H1 (cell line): ENCODE measurements around a stretch of chr10.

DNA sequence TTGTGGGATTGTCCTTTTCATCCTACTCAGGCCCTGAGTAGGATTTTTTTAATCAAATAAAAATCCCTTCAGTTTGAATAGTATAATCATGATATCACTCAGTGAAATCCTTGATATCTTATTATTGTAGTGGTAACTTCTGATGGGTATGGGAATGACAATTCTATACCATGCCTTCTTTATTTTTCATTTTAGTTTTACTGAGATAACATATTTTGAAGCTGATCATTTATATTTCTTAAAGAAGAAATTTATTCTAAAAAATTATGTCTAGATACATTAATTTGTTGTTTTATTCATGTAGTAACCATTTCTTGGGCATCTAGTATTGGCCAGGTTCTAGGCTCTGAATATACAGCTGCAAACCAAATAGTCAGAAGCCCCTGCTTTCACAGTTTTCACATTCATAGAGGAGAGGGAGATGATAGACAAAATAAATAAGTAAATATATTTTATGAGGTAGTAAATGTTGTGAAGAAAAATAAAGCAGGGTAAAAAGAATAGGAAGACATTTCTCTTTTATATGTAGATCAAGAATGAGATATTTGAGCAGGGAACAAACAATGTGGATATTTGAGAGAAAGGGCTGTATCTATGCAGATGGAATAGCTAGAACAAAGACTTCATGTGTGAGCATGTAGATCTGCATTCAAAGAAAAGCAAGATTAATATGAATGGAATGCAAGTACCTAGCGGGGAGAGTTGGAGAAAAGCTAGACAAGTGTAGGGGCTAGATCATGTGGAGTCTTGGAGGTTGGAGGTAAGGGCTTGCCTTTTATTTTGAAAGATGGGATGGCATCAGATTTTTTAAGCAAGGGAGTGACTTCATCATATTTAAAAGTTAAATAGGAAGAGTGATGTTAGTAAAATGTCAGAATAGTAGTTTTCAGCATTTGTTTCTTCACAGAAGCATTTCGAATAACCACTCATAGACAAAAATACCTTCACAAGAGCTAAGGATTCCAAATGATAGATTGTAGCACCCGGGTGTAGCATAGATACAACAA, 26.9 kb downstream of the SHOC2 start:
- RRBS: no CpG with 5 or more reads among the region's 3 CpGs
CAGE:
- cytosol, long polyA plus RNA: no peak
- long polyA plus RNA: no peak
- nucleus, long polyA plus RNA: no peak

GRCh38 chr10:111203639-111203860, 126.7 kb downstream of the ADRA2A start:
- RRBS: no CpG with 5 or more reads among the region's 2 CpGs
CAGE:
- cytosol, long polyA plus RNA: no peak
- long polyA plus RNA: no peak
- nucleus, long polyA plus RNA: no peak

DNA sequence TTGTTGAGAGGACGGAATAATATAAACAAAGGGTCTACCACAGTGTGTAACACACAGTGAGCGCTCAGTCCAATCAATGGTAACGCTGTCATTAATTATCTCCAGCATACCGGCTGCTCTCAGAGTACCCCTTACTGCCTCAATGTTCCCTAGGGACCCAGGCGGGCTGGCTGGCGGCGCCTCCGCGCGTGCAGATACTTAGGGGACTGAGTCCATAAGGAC, 425 bp downstream of the GPAM start:
- RRBS: no CpG with 5 or more reads among the region's 10 CpGs
CAGE:
- cytosol, long polyA plus RNA: no peak
- long polyA plus RNA: no peak
- nucleus, long polyA plus RNA: no peak

DNA sequence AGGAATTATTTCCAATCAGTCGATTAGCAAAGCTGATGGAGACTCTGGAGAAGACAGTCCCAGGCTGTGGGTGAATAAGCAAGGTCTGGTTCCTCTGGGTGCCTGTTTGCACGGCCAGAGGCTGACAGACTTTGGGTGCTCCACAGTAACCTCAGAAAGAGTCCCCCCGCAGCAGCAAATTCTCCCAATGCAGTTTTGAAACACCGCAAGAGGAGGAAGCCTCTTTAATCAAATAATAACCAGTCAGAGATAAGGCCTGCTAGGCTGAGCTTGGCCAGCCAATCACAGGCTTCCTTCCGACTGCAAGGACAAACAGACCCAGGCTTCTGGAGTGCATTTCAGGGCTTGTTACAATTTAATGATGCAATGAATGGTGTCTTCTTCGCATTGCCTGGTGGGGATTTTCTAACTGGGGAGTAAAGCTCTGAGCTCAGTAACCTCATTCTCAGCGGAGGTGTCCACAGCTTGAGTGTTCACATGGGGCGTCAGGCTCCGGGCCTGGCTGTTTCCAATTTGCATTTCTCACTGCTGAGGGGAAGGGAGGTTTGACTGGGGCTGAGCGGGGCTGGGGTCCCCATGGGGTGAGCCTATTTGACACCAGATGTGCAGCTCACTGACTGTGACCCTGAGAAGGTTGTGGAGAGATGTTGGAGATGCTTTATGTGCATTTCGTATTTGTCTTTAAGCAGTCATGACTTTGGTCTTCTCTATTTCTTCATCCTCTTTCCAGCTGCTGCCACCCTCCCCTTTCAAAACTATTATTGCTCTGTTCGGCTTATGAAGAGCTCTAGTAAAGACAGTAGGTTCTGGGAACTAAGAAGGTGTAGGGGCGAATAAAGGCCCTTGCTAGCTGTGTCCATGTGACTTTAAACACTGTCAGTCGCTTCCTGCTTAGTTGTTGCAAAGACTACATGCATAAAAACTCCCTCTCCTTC, 31.9 kb upstream of the GPAM start:
- RRBS: no CpG with 5 or more reads among the region's 14 CpGs
CAGE:
- cytosol, long polyA plus RNA: no peak
- long polyA plus RNA: no peak
- nucleus, long polyA plus RNA: no peak

GRCh38 chr10:112224744-112224943, 41.1 kb upstream of the GPAM start:
- RRBS: no CpG with 5 or more reads among the region's 3 CpGs
CAGE:
- cytosol, long polyA plus RNA: no peak
- long polyA plus RNA: no peak
- nucleus, long polyA plus RNA: no peak

- RRBS: no CpG with 5 or more reads among the region's 4 CpGs
CAGE:
- cytosol, long polyA plus RNA: no peak
- long polyA plus RNA: no peak
- nucleus, long polyA plus RNA: no peak
Observed at GRCh38 chr10:112271916-112272413, 11.2 kb upstream of the TECTB start.

DNA sequence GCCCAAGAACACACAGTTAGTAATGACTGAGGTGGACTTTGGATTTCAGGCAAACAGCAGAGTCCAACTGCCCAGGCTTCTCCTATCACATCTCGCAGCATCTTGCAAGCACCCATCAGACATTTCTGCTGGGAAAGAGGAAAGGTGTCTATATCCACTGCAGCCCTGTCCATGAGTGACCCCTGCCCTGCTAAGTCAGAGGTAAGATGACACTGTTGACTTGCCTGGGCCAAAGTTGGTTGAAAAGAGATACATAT, 2.6 kb upstream of the TECTB start:
- RRBS: no CpG with 5 or more reads among the region's 1 CpG
CAGE:
- cytosol, long polyA plus RNA: no peak
- long polyA plus RNA: no peak
- nucleus, long polyA plus RNA: no peak

- RRBS: no CpG with 5 or more reads among the region's 9 CpGs
CAGE:
- cytosol, long polyA plus RNA: no peak
- long polyA plus RNA: no peak
- nucleus, long polyA plus RNA: no peak
Observed at GRCh38 chr10:112360516-112361259, 13.2 kb upstream of the ACSL5 start.

- RRBS: no CpG with 5 or more reads among the region's 1 CpG
CAGE:
- cytosol, long polyA plus RNA: no peak
- long polyA plus RNA: no peak
- nucleus, long polyA plus RNA: no peak
Observed at GRCh38 chr10:112392927-112393140, 18.9 kb downstream of the ACSL5 start.

DNA sequence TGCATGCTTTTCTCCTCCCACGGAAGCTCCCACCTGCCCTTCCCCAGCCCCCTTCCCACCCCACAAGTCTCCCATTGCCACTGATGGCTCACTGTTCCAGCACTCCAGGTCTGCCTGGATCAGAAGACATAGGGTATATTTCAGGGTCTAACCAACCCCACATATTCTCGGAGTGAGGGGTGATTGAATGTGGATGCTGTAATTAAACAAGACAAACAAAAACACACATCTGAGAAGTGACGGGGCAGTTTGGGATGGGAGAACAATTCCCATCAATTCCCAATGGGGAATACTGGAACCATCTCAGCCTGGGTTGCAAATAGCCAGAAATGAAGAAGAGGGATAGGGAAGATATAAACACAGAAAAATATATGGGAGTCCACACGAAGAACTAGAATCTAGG, 190.3 kb upstream of the TCF7L2 start:
- RRBS: no CpG with 5 or more reads among the region's 4 CpGs
CAGE:
- cytosol, long polyA plus RNA: no peak
- long polyA plus RNA: no peak
- nucleus, long polyA plus RNA: no peak

- RRBS: no CpG with 5 or more reads among the region's 9 CpGs
CAGE:
- cytosol, long polyA plus RNA: no peak
- long polyA plus RNA: no peak
- nucleus, long polyA plus RNA: no peak
Observed at GRCh38 chr10:112898456-112898834, 51.6 kb upstream of the TCF7L2 start.

DNA sequence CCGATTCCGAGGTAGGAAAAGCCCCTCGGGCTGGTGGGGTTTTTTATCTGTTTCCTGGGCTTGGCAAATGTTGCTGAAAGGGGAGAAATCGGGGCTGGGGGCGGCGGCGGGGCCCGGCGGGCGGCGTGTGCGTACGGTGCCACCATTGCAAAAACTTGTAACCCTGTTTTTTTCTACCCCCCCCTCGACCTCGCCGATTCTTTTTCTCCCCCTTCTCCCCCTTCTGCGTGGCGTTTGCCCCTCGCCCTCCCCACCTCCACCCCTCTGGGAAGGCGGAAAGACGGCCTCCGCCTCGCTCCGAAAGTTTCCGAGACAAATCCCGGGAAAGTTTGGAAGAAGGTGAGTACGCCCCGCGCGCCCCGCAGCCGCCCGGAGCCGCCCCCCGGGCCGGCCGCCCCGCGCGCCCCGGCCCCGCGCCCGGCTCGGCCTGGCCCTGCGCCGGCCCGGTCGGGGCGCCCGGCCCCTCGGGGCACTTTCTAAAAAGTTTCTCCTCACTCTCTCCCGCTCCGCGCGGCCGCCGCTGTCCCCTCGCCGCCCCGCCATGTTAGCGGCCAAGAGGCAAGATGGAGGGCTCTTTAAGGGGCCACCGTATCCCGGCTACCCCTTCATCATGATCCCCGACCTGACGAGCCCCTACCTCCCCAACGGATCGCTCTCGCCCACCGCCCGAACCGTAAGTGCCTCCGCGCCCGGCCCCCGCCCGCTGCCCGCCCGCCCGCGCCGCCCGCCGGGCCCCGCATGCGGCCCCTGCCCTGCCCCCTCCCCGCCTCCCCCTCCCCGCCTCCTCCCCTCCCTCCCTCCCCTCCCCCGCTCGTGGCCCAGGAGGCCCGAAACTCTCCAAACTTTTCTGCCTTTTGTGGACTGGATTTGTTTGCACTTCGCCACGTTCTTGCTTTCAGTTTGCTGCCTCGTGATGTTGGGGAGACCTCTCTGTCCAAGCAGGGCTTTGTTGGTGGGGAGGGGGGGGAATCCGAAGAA, 1.2 kb downstream of the TCF7L2 start:
- RRBS: 1% methylated on average over 29 of the region's 95 CpGs
CAGE:
- cytosol, long polyA plus RNA: no peak
- long polyA plus RNA: no peak
- nucleus, long polyA plus RNA: start-site peak on the minus strand centred at position 674 of the sequence, 47 bp wide, 7 reads; start-site peak on the minus strand centred at position 950 of the sequence, 89 bp wide, 15 reads

GRCh38 chr10:113091597-113092445, 141.8 kb downstream of the TCF7L2 start:
- RRBS: no CpG with 5 or more reads among the region's 10 CpGs
CAGE:
- cytosol, long polyA plus RNA: no peak
- long polyA plus RNA: no peak
- nucleus, long polyA plus RNA: no peak

- RRBS: no CpG with 5 or more reads among the region's 7 CpGs
CAGE:
- cytosol, long polyA plus RNA: no peak
- long polyA plus RNA: no peak
- nucleus, long polyA plus RNA: no peak
Observed at GRCh38 chr10:113113800-113114798, 164.1 kb downstream of the TCF7L2 start.

DNA sequence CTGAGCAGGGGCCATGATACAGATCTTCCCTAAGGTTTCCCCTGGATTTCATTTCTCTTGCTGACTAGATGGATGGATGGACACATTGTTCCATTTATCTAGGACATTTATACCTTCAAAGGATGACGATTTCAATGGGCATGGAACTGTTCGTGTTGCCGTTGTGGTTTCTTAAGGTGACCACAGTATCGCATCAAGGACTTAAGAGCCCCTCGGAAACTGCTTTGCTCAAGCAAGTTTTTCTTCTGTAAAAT, 218.3 kb downstream of the TCF7L2 start:
- RRBS: no CpG with 5 or more reads among the region's 5 CpGs
CAGE:
- cytosol, long polyA plus RNA: no peak
- long polyA plus RNA: no peak
- nucleus, long polyA plus RNA: no peak

DNA sequence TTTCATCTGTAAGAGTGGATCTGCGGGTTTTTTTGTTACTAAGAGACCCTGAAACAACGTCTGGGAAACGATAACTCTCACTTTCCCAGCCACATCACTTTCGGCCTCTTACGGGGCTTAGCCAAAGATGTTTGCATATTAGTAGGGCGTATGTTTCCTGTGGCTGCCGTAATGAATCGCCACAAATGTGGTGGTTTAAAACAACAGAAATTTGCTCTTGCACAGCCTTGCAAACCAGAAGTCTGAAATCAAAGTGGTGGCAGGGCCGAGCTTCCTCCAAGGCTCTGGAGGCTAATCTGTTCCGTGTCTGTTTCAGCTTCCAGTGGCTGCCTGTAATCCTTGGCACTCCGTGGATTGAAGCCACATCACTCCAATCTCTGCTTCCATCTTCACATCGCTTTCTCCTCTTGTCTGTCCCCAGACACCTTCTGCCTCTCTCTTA, 220.1 kb downstream of the TCF7L2 start:
- RRBS: no CpG with 5 or more reads among the region's 12 CpGs
CAGE:
- cytosol, long polyA plus RNA: no peak
- long polyA plus RNA: no peak
- nucleus, long polyA plus RNA: no peak

- RRBS: no CpG with 5 or more reads among the region's 9 CpGs
CAGE:
- cytosol, long polyA plus RNA: no peak
- long polyA plus RNA: no peak
- nucleus, long polyA plus RNA: no peak
Observed at GRCh38 chr10:113320934-113321546, 231.8 kb upstream of the HABP2 start.

DNA sequence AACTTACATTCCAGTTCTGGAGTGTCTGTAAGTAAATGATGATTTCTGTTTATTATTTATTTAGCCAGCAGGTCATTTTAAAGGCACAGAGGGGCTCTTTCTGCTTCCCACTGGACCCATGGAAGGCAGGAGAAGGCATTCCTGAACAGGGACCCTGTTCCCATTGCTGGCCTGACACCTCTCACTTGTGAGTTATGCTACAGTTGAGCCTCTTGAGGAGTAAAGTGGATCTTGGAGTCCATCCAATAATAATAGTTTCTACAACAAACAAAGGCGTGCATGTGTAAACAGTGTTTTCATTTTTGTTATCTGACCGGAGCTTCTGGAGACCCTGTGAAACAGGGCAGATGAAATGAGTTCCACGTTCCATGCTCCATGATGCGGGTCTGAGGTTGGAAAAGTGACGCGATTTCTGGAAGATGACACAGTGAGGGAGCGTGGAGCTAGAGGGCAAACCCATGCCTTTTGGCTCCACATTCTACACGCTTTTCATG, 127.3 kb upstream of the HABP2 start:
- RRBS: no CpG with 5 or more reads among the region's 8 CpGs
CAGE:
- cytosol, long polyA plus RNA: no peak
- long polyA plus RNA: no peak
- nucleus, long polyA plus RNA: no peak

GRCh38 chr10:113542046-113542284, 10.9 kb upstream of the HABP2 start:
CAGE:
- cytosol, long polyA plus RNA: no peak
- long polyA plus RNA: no peak
- nucleus, long polyA plus RNA: no peak

DNA sequence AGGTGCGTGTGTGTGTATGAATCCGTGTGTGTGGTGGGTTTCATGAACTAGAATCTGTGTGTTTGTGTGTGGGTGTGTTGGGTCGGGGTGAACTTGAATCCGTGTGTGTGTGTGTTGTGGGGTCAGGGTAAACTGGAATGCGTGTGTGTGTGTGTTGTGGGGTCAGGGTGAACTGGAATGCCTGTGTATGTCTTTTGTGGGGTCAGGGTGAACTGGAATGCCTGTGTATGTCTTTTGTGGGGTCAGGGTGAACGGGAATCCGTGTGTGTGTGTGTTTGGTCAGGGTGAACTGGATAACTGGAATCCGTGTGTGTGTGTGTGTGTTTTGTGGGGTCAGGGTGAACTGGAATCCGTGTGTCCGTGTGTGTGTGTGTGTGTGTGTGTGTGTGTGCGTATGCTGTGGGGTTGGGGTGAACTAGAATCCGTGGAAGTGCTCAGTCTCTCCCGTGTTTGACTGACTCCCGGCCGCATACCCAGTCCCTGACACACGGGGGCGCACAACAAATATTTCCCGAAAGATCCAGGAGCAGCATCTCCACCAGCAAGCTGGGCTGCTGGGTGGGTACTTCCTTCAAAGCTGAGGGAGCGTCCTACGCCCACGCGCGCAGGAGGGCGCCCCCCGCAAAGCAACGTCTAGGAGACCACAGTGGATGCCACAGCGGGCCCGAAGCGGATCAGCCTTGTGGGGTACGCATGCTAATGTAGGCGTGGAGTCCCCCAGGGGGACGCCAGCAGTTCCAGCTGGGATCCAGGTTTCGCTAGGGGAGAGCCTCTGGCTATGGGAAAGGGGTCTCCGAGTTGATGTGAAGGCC, 843 bp upstream of the CASP7 start:
- RRBS: no CpG with 5 or more reads among the region's 34 CpGs
CAGE:
- cytosol, long polyA plus RNA: start-site peak on the plus strand centred at position 517 of the sequence, 13 bp wide, 24 reads
- long polyA plus RNA: no peak
- nucleus, long polyA plus RNA: start-site peak on the plus strand centred at position 535 of the sequence, 79 bp wide, 28 reads